ENCODE measurements around the genes NAA11 and TMEM150C.

DNA sequence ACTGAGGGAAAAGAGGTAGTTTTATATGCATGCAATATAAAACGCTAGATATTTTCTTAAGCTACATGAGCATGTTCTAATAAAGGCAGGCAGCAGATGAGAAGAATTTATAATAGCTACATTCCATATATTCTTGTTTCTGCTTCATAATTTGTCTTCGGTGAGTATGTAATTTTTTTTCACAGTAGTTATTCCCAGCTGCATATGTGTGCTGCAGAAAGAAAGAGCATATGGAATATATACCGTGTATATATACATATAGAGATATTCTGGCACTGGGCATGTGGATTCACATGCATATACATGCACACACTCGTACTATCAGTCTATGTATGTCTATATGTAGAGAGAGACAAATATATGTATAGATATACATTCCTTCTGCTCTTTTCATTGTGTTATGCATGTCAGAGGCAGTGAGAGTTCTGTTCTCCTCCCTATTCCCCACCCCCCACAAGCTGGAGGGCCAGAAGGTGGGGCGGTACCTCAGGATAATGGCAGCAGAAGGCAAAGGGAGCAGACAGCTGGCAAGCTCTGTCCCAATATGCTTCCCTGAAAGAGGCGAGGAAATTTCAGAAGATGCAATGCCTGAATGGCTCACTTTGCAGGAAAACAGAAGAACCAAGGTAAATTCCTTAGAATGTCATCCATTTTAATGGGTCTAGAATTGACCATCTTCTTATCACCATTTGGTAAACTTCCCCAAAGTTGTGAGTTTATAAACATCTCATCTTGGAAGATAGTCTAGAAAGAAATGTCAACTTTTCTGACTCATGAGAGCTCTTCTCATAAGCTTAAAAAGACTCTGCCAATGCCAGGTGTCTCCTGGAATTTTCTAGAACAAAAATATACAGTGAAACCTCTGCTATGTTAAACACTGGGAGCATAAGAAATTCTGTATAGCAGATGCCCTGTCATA is 114.4 kb downstream of the NAA11 start:
- RRBS, result no CpG with 5 or more reads among the region's 6 CpGs

DNA sequence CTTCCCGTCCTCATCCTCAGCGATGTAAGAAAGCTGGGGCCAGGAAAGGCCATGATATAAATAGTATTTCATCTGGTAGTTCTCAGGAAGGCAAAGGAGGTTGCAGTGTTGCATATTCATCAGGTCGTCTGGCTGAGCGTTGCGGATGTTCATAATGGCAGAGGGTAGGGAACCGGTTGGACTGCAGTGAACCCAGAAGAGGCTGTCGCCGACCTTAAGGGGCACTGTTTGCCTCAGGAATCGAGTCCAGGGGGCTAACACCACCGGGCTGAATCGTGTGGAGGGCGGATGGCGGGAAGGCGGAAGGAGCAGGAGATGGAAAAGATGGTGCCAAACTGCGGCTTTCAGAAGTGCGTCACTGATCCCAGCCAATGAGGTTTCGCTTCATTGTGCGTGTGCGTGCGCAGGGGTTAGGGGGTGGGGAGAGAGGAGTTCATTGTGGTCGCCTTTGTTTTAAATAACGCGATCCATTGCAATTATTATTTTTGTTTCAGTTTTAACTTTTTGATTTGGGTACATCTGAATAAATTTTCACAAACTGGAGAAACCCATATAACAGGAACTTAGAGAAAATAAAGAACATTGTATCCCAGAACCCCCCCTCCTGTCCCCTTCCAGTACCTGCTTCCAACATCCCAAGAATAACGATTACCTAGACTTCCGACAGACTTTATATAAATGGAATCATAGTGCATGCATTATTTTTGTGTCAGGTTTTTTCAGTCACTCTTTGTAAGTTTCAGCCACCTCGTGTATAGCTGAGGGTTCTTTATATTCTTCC is at the start of gene NAA11:
Gene NAA11, minus strand, starts transcription at position 337 of the 781 bp plus-strand sequence.
- RRBS, result 90% methylated on average over 4 of the region's 26 CpGs

- RRBS, result no CpG with 5 or more reads among the region's 3 CpGs
Observed at GRCh38 chr4:80057815-80058479, 15.1 kb downstream of the ANTXR2 start.

- RRBS, result no CpG with 5 or more reads among the region's 2 CpGs
Observed at GRCh38 chr4:80138778-80139250, 58.5 kb upstream of the PRDM8 start.

- RRBS, result 8% methylated on average over 9 of the region's 42 CpGs
Observed at GRCh38 chr4:80197719-80198451, 582 bp downstream of the PRDM8 start.

DNA sequence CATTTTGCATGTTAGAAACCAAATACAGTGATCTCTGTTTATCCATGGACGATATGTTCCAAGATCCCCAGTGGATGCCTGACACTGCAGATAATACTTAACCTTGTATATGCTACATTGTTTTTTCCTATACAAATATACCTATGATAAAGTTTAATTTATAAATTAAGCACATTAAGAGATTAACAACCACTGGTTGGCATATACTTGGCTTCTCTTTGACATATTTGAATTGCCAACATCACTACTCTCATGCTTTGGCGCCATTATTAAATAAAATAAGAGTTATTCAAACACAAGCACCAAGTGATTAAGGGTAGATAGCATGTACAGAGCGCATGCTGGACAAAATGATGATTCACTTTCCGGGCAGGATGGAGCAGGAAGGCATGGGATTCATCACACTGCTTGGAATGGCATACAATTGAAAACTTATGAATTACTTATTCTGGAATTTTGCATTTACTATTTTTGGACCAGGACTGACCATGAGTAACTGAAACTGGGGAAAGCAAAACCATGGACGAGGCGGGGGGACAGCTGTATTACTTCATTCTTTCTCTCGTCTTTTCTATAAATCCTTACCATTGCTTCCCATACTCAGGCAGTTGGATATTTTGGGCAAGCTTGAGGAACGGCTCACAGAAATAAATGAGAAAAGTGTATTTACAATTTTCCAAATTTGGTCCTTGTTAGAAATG is 28.5 kb upstream of the FGF5 start:
- RRBS, result no CpG with 5 or more reads among the region's 8 CpGs

- RRBS, result no CpG with 5 or more reads among the region's 11 CpGs
Observed at GRCh38 chr4:80439499-80440143, 104.1 kb downstream of the CFAP299 start.

GRCh38 chr4:81472755-81473587 is 1.3 kb upstream of the RASGEF1B start:
- RRBS, result no CpG with 5 or more reads among the region's 10 CpGs

DNA sequence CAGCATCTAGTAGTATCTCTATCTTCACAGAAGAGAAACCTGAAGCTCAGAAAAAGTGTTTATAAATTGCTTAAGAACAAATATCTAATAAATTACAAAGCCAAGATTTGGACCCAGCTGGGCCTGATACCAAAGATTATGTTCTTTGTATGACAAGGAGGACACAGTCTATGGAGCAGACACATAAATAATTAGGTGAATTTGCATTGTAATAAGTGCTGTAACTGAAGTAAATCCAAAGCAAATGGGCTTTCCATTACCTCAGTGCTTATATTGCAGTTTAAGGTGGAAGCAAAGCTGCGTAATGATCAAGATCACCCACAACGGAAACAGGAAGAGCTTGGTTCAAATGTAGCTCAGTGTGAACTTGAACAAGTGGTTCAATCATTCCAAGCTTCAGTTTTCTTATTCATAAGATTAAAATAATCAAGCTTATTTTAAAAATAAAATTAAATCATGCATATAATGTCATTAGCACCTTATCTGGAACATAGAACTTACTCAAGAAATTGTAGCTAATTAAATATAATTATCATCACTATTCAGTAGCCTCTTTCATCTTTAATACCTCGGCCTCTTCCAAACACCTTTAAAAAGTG is 19.1 kb upstream of the RASGEF1B start:
- RRBS, result no CpG with 5 or more reads among the region's 3 CpGs

GRCh38 chr4:81635682-81636186 is 164.0 kb upstream of the RASGEF1B start:
- RRBS, result no CpG with 5 or more reads among the region's 7 CpGs

GRCh38 chr4:82347989-82348918 is 25.5 kb downstream of the HNRNPD start:
- RRBS, result no CpG with 5 or more reads among the region's 5 CpGs

DNA sequence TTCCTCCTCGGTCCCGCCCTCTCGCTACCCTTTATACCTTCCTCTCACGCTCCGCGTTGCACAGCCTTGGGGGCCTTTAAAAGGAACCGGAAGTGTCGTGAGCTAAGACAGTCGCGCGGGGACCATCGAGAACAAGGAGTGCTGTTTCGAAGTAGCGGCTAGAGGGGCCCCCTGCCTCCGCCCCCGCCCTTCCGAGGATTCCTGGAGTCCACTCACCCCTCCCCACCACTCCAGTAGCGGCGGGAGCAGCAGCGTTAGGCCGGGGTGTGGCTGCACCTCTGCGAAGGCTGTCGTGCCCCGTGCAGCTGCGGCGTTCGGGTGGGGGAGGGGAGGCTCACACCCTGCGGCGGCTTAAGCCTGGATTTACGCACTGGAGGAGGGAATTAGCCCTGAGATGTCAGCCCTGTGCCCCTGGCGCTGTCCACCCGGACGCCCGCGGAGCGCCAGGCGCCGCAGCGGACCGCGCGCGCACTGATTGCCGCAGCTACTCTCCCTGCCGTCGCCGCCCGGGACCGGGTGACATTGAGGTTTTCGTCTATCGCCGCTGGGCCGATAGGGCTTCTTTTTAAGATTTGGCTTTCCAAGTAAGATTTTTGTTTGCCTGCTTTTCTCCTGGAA is 400 bp upstream of the HNRNPD start:
- RRBS, result under 1% methylated on average over 13 of the region's 53 CpGs

DNA sequence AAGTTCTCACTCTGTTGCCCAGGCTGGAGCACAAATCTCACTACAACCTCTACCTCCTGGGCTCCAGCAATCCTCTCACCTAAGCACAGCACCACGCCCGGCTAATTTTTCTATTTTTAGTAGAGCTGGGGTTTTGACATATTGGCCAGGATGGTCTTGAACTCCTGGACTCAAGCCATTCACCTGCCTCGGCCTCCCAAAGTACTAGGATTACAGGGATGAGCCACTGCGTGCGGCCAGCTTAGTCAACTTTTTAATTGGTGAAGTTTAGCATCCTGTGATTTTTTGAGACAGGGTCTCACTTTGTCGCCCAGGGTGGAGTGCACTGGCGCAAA is 8.4 kb downstream of the HNRNPDL start:
- RRBS, result no CpG with 5 or more reads among the region's 7 CpGs

DNA sequence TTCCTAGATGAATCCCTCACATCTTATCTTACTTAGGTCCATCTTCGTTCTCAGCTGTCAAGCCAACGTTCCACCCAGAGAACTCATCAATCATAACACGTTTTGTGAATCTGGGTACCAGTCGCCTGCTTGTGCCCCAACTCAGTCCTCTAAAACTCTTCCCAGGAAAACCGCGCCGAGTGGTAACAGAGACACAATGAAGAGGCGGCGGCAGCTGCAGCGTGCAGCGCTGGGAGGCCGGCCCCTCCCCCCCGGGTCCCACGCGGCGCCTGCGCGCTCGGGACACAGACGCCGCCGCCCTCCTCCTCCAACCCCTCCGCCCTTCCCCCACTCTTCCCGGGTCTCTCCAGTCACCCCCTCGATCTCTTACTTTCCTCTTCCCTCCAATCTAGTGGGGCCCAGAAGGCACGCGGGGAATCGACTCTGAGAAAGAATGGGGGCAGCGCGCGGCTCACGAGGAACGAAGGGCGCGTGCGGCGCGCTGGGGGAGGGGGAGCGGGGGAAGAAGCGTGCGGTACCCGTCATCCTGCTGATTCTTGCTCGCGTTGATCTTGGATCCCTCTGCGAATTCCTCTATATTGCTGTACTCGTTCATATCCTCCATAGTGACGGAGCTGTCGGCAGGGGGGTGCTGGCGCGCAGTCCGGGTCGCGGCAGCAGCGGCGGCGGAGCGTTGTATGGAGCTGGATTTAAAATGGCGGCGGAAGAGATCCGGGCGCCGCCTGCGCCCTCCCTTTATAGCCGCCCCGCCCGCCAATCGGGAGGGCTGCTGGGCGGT is 1.3 kb downstream of the HNRNPDL start:
- RRBS, result 1% methylated on average over 24 of the region's 68 CpGs

GRCh38 chr4:82561510-82562572 is at the start of gene TMEM150C:
TMEM150C (minus strand) TSS chr4:82561988.
- RRBS, result 2% methylated on average over 45 of the region's 104 CpGs

DNA sequence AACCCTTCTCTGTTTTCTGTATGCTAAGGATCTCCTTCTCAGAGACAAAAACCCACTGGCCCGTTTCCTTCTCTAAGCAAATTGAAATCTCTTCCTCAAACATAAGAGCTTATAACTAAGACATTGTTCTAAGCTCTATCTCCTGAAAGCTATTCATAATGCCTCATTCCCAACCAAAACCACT is 805 bp upstream of the THAP9 start:
- RRBS, result no CpG with 5 or more reads among the region's 1 CpG

DNA sequence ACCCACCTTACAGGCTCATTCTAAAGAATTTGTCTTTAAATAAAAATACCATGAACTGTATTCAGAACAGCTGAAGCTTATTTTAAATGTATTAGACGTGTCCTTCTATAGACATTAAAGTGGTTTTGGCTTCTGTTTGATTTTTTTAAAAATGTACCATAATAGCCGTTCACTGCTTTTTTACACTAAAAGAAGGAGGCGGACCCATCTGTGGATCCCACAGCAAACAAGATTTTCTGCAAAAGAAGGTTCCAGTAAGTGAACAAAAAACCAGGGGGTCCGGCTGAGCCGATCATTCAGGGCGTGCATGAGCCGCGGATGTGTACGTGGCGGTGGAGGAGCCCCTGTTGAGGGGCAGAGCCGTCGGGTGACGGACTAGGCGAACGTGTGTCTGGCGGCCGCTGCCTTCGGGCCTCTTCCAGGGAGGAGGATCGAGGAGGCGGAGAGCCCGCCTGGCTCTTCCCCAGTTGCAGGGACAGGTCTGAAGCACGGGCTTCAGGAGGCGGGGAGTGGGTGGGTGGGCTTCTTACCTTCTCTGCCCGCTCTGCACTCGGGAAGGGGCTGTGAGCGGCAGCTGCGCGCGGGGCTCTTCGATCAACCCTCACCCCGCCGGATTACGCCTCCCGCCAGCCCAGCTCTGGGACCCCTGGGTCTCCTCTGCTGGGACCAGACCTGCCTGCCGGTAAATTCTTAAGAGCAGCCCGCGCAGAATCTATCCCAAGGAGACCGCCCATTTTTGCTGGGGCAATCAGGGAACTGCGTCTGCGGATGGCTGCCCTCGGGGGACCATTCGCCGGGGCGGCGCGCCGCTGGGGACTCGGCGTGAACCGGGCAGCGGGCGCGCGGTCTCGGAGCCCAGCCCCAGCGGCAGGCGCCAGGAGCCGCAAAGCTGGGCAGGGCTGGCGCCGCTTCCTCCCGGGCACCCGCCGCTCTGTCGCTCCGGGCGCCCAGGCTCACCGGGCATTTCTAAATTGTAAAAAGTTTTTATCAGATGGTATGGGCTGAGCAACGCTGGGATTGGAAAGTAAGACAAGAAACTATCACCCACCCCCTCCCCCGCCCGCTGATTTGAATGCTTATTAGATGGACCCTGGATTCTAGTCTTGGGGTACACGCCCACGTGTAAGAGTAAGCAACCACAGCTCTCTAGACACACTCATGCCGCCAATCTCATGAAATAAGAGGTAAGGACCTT is 4.9 kb downstream of the PLAC8 start:
- RRBS, result 1% methylated on average over 20 of the region's 73 CpGs

DNA sequence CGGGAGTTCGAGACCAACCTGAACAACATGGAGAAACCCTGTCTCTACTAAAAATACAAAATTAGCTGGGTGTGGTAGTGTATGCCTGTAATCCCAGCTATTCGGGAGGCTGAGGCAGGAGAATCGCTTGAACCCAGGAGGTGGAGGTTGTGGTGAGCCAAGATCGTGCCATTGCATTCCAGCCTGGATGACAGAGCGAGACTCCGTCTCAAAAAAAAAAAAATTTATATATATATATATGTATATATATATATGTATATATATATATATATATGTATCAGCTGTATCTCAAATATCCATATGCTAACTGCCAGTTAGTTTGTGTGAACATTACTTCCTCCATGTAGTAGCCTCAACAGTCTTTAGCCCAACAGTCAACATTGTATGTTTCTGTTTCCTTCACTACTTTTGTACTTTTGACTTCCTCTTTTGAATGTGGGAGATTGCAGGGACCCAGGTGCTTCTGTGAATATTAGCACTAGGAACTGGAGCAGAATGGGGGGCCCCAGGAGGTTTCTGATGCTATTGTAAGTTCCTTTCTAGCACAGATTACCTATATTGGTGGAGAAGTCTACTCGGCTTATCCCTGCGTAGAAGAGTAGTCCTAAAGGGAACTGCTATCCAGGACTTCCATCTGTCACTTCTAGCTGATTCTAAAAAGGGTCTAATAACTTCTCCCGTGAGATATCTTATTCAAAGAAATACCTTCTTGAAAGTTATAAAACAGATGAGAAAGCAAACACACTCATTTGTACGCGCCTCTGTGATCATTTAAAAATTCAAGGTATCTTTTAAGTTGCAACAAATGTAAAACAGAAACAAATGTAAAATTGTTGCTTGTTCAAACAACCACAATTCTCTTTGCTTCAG is 2.3 kb downstream of the PLAC8 start:
- RRBS, result no CpG with 5 or more reads among the region's 12 CpGs

GRCh38 chr4:83261367-83261838 is 23.2 kb downstream of the COQ2 start:
- RRBS, result no CpG with 5 or more reads among the region's 6 CpGs

DNA sequence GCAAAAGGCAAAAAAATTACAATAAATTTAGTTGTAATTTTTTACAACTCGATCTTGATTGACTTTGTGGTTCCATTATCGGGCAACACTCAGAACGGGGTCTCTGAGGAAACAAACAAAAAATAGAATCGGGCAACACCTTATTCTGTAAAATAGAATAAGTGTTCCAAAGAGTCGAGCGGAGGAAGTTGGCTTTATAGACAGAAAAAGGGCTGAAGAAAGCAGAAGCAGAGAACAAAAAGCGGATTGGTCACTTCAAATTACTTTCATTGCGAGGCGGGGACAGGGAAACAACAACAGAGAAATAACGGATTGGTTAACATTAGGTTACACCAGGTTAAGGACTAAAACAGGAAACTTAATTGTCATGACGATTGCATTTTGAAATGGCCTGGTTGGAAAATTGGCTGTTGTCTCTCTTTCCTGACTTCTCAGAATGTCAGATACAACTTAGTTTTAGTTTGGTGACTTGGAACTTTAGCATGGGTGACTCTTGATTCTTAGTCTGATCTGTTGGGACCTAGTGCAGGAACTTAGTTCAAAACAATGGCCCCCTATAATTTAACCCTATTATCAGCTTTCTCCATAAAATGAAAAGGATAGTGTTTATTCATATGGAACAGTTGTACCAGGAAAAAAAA is 489 bp upstream of the COQ2 start:
- RRBS, result no CpG with 5 or more reads among the region's 11 CpGs